Epithelial cell of prostate (primary cell): ENCODE measurements around the genes SH3D21, MRPS15 and MTF1.

DNA sequence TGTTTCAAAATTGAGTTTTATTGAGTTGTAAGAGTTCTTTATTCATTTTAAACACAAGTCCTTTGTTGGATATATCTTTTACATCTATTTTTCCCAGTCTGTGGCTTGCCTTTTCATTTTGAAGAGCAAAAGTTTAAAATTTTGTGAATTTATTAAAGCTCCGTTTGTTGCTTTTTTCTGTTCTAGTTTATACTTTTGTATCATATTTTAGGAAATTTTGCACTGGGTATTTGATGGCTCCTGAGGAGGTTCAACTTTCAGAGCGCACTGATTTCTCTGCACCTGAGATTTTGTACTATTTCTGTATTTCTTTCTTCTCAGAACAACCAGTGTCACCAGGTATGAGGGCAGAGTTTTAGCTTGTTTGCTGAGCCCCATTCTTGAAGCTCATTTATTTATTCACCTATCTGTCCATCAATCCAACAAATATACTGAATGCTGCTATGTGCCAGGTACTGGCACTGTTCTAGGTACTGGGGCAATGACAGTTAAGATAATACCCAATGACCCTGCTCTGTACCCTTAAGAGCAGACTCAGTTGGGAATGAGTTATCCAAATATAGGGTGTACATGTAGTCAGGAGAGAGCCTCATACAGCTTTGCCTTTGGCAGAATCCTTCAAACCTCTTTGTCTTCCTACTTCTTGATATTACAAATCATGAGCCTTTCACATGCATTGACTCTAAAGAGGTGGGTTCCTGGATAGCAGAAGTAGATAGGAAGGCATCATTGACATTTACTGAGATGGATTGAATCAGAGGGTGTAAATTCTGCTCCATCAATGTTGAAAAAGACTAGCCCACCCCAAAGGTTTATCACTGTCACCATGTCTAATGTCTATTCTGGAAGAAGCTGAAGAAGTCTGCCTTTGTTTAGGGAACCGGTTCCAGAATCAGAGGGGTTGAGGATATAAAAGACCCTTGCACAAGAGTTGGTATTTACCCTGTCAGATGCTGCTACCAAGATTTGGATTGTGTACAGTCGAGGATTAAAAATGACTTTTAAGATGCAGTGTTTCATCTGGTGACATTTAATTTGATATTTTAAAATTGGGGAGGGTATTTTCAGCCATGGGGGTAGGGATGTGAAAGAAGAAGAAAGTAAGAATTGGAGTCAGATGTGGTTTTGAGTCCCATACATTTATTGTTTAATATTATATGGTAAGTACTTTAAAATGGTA lies 1.9 kb upstream of the AGO3 start:
- RRBS = no CpG with 5 or more reads among the region's 4 CpGs

- RRBS = no CpG with 5 or more reads among the region's 10 CpGs
These were observed 883 bp upstream of the TRAPPC3 start for GRCh38 chr1:36150110-36150627.

GRCh38 chr1:36160781-36161589 lies 5.0 kb downstream of the MAP7D1 start:
- RRBS = 29% methylated on average over 5 of the region's 14 CpGs

DNA sequence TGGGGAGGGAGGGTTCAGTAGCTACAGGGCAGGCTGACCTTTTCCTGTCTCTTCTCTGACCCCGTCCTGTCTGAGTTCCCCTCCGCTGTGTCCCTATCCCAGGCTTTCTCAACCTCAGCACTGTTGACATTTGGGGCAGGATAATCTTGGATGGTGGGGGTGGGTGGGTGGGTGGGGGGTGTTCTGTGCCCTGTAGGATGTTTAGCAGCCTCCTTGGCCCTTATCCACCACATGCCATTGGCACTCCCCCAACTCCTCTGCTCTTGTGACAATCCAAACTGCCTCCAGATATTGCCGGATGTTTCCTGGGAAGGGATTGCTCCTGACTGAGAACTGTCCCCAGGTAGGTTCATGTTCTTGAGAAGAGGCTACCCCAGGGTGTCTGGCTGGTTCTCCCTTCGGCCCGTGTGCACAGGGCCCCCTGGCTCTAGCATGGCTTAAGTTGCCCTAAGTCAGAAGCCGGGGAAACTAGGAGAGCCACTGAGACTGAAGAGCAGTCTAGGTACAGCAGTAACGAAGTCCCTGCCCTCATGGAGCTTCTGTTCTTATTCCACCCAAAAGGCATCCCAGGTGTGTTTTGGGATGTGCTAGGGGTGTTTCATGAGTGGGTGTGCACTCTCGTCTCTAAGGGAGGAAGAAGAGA lies 19.9 kb upstream of the THRAP3 start:
- RRBS = no CpG with 5 or more reads among the region's 8 CpGs

GRCh38 chr1:36305837-36306471 lies at the start of gene SH3D21:
SH3D21 (plus strand) TSS chr1:36306368.
- RRBS = 0% methylated on average over 2 of the region's 26 CpGs

- RRBS = no CpG with 5 or more reads among the region's 5 CpGs
These were observed 5.6 kb downstream of the STK40 start for GRCh38 chr1:36379960-36380610.

GRCh38 chr1:36386091-36386853 lies 548 bp upstream of the STK40 start:
- RRBS = no CpG with 5 or more reads among the region's 26 CpGs

DNA sequence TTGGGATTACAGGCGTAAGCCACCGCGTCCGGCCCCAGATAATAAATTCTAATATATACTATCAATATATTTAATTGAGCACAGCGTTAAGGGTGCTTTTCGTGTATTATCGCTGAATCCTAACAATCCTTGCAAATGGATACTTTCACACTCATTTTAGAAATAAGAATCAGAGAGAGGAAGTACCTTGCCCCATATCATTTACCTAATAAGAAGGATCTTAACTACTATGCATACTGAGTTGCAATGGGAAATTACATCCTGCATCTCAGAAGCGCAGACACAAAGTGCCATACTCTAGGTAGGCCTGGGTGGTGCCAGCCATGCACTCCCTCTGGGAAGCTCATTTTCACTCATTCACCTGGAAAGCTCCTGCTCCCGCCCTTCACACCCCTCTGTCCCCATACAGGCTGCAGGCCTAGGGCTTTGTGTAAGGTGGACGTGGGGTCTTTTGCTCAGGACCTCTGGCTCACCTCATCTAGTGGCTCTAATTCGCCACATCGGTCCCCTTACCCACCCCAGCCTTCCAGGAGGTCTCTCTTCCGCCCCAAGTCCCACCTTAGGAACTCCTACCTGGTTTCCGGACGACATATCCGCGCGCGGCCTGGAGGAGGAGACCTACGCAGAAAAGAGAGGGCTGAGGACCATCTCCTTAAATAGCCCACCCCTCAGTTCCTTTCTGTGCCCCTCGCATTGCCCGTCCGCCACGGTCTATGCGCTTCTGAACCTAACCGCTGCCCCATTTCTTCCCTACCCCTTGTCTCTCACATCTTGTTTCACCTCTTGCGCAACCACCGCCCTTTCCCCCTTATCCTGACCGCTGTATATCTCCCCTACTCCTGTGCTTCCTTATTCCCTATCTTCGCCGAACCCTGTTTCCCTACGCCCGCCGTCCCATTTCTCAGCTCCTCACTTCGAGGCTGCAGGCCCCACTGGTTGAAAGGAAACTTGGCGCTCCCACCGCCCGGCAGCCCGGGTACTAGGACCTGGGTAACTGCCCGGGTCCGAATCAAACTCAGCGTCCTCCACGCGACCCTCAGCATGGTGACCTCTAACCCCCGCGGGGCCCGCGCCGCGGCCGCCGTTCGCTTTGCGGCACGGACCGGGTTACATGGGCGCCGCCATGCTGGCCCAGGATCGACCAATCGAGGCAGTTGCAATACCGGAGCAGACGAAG lies at the start of gene MRPS15:
MRPS15 (minus strand) TSS at position 1,152 of the 1,177 bp plus-strand sequence.
- RRBS = under 1% methylated on average over 20 of the region's 62 CpGs

GRCh38 chr1:36795387-36795628 lies 239.0 kb downstream of the GRIK3 start:
- RRBS = no CpG with 5 or more reads among the region's 4 CpGs

DNA sequence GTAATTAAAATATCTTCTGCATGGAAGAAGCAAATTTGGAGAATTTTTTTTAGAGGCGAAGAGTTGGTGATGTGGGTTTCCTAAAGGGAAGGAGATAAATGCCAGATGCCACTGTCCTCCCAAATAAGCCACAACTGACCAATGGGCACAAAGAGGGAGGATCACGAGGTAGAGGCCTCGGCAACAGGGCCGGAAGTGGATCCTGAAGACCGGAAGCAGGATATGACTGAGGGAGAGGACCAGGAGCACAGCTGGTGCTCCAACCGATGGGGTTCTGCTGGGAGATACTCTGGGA lies 169.1 kb downstream of the GRIK3 start:
- RRBS = no CpG with 5 or more reads among the region's 6 CpGs

DNA sequence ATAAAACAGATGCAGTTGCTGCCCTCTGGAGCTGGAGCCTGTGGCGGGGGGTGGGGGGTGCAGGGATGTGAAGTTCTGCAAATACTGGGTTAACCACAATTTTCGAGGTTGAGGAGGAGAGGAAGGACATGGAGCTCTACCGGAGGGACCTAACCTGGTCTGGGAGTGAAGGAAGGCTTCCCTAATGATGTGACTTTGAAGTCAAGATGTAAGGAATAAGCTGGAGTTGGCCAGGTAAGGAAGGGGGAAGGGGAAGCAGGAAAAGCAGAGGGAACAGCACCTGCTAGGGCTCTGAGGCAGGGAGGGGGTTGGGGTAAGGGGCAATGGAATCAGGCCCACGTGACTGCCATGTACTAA lies 95.0 kb upstream of the GRIK3 start:
- RRBS = no CpG with 5 or more reads among the region's 4 CpGs

DNA sequence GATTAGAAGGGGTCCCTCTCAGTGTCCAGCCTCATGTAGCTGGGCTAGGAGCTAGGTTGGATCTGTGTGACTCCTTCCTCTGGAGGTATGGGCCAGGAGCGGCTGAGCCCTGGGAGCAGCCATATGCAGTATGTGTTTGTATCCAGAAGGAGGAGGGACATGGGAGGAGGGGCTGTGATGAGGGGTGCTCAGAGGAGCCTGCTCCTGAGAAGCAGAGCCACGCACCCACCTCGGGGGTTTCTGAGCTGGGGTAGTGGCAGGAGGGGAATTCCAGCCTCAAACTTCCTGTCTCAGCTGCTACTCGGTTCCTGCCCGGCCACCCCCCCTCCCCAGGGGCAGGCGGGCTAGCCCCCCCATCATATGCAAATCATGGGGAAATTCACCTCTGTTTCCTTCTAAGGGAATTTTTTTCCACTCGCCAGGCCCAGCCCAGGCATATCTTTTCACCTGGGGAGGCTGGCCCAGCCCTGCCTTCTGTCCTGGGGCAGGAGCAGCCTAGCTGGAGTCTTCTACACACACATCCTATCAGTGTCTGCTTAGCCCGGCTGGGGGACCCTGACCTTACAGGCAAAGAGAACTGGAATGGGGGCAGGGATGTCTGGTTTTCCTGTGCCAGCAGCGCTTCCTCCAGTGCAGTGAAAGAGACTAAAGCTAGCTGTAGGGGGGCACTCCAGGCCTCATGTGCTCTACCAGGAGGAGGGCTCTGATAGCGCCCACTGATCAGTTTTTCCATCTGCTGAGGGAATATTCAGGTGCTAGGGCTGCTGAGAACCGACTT lies 3.0 kb downstream of the ZC3H12A start:
- RRBS = no CpG with 5 or more reads among the region's 11 CpGs

GRCh38 chr1:37478411-37479252 lies 4.3 kb downstream of the ZC3H12A start:
- RRBS = no CpG with 5 or more reads among the region's 14 CpGs

DNA sequence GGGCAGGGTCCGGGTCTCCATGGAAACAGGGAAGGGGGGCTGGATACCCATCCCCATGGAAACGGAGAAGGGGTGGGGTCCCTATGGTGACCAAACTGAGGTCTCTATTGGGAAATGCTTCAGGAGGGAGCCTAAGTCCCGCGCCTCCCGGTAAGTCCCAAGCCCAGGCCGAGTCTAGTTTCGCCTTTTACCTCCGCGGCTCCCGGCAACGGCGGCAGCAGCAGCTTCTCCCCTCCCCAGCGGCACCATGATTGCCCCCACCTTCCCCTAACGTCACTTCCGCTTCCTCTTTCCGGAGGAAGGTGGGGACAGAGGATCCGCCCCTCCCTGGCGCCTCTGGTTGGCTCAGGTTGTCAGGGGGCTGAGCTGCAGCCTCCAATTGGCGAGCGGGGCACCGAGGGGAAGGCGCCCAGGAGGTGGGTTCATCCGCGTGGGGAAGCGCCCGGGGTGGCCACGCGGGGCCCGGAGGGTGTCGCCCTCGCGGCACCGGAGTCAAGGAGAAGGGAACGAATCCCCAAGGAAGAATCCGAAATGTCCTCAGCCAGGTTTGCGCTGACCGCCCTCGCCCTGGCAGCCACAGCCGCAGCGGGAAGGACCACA lies at the start of gene MTF1:
MTF1 (minus strand) TSS at position 253 of the 600 bp plus-strand sequence.
- RRBS = 1% methylated on average over 11 of the region's 40 CpGs

DNA sequence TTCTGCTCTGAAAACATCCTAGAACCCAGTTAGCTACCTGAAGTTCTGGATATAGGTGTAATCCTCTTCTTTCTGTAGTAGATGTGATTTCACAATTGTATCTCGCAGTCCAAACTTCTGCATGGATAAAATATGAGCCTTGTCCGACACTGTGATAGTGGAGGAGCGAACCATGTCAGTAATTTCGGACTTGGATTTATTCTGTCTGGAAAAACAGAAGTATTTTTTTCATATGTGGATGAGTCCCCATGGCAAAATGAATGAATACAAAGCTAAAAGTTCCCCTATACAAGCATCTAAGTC lies 30.1 kb upstream of the MTF1 start:
- RRBS = no CpG with 5 or more reads among the region's 4 CpGs

GRCh38 chr1:38003618-38003974 lies 1.7 kb downstream of the FHL3 start:
- RRBS = no CpG with 5 or more reads among the region's 2 CpGs

- RRBS = under 1% methylated on average over 14 of the region's 39 CpGs
These were observed 702 bp downstream of the FHL3 start for GRCh38 chr1:38004394-38005229.

GRCh38 chr1:38029019-38029965 lies 16.8 kb downstream of the UTP11 start:
- RRBS = no CpG with 5 or more reads among the region's 26 CpGs

GRCh38 chr1:38145344-38145687 lies 98.7 kb upstream of the POU3F1 start:
- RRBS = no CpG with 5 or more reads among the region's 1 CpG

GRCh38 chr1:38246928-38247284 lies 200.3 kb upstream of the POU3F1 start:
- RRBS = no CpG with 5 or more reads among the region's 14 CpGs